ENCODE results near the gene SLC33A1.

- RRBS: no CpG with 5 or more reads among the region's 11 CpGs
CAGE:
- cytosol, long polyA plus RNA: no peak
- long polyA plus RNA: no peak
- nucleus, long polyA plus RNA: no peak
Observed at GRCh38 chr3:153553123-153553850, 391.3 kb downstream of the RAP2B start.

GRCh38 chr3:153977837-153978037 is 143.5 kb upstream of the ARHGEF26 start:
- RRBS: no CpG with 5 or more reads among the region's 1 CpG
CAGE:
- cytosol, long polyA plus RNA: no peak
- long polyA plus RNA: no peak
- nucleus, long polyA plus RNA: no peak

- RRBS: no CpG with 5 or more reads among the region's 2 CpGs
CAGE:
- cytosol, long polyA plus RNA: no peak
- long polyA plus RNA: no peak
- nucleus, long polyA plus RNA: no peak
Observed at GRCh38 chr3:154060498-154061084, 60.6 kb upstream of the ARHGEF26 start.

- RRBS: no CpG with 5 or more reads among the region's 4 CpGs
CAGE:
- cytosol, long polyA plus RNA: no peak
- long polyA plus RNA: no peak
- nucleus, long polyA plus RNA: no peak
Observed at GRCh38 chr3:154213435-154214214, 92.4 kb downstream of the ARHGEF26 start.

DNA sequence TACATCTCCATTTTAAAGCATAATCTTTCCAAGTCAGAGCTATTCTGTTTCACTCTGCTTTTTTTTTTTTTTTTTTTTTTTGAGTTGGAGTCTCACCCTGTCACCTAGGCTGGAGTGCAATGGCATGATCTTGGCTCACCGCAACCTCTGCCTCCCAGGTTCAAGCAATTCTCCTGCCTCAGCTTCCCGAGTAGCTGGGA is 37.7 kb downstream of the STRIT1 start:
- RRBS: no CpG with 5 or more reads among the region's 2 CpGs
CAGE:
- cytosol, long polyA plus RNA: no peak
- long polyA plus RNA: no peak
- nucleus, long polyA plus RNA: no peak

DNA sequence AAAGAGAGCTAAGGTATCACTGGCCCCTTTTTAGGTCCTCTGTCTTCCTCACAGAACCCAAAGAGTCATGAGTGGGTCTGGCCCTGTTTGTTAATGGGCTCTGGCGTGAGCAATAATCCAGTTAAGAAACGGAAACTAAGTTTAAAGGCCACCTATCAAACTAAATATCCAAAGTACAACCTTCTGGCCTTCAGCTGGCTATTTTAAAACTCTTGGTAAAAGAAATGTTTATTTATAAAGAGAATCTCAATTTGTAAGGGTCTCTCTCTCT is 71.0 kb upstream of the STRIT1 start:
- RRBS: no CpG with 5 or more reads among the region's 2 CpGs
CAGE:
- cytosol, long polyA plus RNA: no peak
- long polyA plus RNA: no peak
- nucleus, long polyA plus RNA: no peak

- RRBS: no CpG with 5 or more reads among the region's 4 CpGs
CAGE:
- cytosol, long polyA plus RNA: no peak
- long polyA plus RNA: no peak
- nucleus, long polyA plus RNA: no peak
Observed at GRCh38 chr3:155704512-155705259, 40.2 kb downstream of the PLCH1 start.

DNA sequence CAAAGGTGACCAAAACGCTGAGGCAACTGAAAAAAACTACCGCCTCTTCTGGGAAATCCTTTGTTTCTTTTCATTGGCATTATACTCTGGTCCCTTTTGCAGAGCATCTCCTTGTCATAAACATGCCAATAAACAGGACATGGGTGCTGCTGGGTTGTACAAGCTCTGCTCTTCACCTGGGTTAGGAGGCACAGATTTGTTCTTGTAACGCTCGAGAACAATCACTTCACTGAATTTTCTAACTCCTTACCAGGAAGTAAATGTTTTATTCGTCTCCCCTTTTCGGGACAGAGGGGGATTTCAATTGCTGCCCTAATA is 1.3 kb downstream of the PLCH1 start:
- RRBS: no CpG with 5 or more reads among the region's 6 CpGs
CAGE:
- cytosol, long polyA plus RNA: no peak
- long polyA plus RNA: no peak
- nucleus, long polyA plus RNA: no peak

- RRBS: 2% methylated on average over 7 of the region's 62 CpGs
CAGE:
- cytosol, long polyA plus RNA: start-site peak on the minus strand at chr3:155854400-155854442, 99 and 183 reads in 2 replicates
- long polyA plus RNA: start-site peak on the minus strand at chr3:155854394-155854410, 24 and 23 reads in 2 replicates
- nucleus, long polyA plus RNA: no peak
Observed at GRCh38 chr3:155853913-155854889, at the start of gene SLC33A1. TSS of gene SLC33A1 (minus strand) at chr3:155854427.

GRCh38 chr3:155871287-155872029 is 1.0 kb downstream of the GMPS start:
- RRBS: 2% methylated on average over 22 of the region's 57 CpGs
CAGE:
- cytosol, long polyA plus RNA: no peak
- long polyA plus RNA: no peak
- nucleus, long polyA plus RNA: no peak

- RRBS: no CpG with 5 or more reads among the region's 2 CpGs
CAGE:
- cytosol, long polyA plus RNA: no peak
- long polyA plus RNA: no peak
- nucleus, long polyA plus RNA: no peak
Observed at GRCh38 chr3:155905585-155906355, 35.3 kb downstream of the GMPS start.

GRCh38 chr3:155987484-155987974 is 117.1 kb downstream of the GMPS start:
- RRBS: no CpG with 5 or more reads among the region's 7 CpGs
CAGE:
- cytosol, long polyA plus RNA: no peak
- long polyA plus RNA: no peak
- nucleus, long polyA plus RNA: no peak

GRCh38 chr3:156524750-156525143 is 30.2 kb downstream of the SSR3 start:
- RRBS: no CpG with 5 or more reads among the region's 3 CpGs
CAGE:
- cytosol, long polyA plus RNA: no peak
- long polyA plus RNA: no peak
- nucleus, long polyA plus RNA: no peak

- RRBS: no CpG with 5 or more reads among the region's 4 CpGs
CAGE:
- cytosol, long polyA plus RNA: no peak
- long polyA plus RNA: no peak
- nucleus, long polyA plus RNA: no peak
Observed at GRCh38 chr3:156707705-156708248, 33.4 kb downstream of the TIPARP start.

GRCh38 chr3:156751230-156751879 is 74.8 kb upstream of the LEKR1 start:
- RRBS: no CpG with 5 or more reads among the region's 14 CpGs
CAGE:
- cytosol, long polyA plus RNA: no peak
- long polyA plus RNA: no peak
- nucleus, long polyA plus RNA: no peak

- RRBS: no CpG with 5 or more reads among the region's 3 CpGs
CAGE:
- cytosol, long polyA plus RNA: no peak
- long polyA plus RNA: no peak
- nucleus, long polyA plus RNA: no peak
Observed at GRCh38 chr3:156818047-156818527, 8.1 kb upstream of the LEKR1 start.

DNA sequence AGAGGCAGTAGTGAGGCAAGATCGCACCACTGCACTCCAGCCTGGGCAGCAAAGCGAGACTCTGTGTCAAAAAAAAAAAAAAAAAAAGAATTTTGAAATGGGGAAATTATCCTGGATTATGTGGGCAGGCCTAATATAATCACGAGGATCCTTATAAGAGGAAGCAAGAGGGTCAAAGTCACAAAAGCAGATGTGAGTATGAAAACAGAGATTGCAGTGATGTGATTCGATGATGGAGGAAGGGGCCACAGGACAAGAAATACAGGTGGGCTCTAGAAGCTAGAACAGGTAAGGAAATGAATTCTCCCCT is 159.6 kb downstream of the LEKR1 start:
- RRBS: no CpG with 5 or more reads among the region's 4 CpGs
CAGE:
- cytosol, long polyA plus RNA: no peak
- long polyA plus RNA: no peak
- nucleus, long polyA plus RNA: no peak

GRCh38 chr3:157086345-157086976 is 73.5 kb downstream of the CCNL1 start:
- RRBS: no CpG with 5 or more reads among the region's 7 CpGs
CAGE:
- cytosol, long polyA plus RNA: no peak
- long polyA plus RNA: no peak
- nucleus, long polyA plus RNA: no peak

GRCh38 chr3:157089035-157089458 is 70.9 kb downstream of the CCNL1 start:
- RRBS: no CpG with 5 or more reads among the region's 33 CpGs
CAGE:
- cytosol, long polyA plus RNA: no peak
- long polyA plus RNA: no peak
- nucleus, long polyA plus RNA: no peak

DNA sequence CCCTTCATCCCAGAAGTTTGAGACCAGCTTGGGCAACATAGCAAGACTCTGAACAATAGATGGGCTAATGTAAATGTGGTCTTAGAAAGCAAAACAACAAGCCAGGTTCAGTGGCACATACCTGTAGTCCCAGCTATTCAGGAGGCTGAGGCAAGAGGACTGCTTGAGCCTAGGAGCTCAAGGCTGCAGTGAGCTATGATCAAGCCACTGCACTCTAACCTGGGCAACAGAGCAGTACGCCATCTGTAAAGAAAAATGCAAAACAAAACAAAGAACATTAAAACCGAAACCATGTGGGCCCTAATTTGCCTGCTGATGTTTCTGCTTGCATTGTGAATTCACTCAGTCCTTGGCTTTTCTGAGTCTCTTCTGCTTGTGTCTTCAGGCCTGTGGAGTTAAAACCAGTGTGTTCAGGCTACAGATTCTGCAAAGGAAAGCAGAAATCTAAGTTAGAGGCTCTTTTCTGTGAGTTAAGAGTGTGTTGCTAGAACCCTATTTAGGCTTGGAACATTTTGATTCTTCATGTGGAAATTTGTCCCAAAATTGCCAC is 56.6 kb downstream of the CCNL1 start:
- RRBS: no CpG with 5 or more reads among the region's 2 CpGs
CAGE:
- cytosol, long polyA plus RNA: no peak
- long polyA plus RNA: no peak
- nucleus, long polyA plus RNA: no peak

Measured in IMR-90 (cell line).